Thoracic aorta endothelial cell (primary cell): ENCODE measurements around the gene ORC2.

DNA sequence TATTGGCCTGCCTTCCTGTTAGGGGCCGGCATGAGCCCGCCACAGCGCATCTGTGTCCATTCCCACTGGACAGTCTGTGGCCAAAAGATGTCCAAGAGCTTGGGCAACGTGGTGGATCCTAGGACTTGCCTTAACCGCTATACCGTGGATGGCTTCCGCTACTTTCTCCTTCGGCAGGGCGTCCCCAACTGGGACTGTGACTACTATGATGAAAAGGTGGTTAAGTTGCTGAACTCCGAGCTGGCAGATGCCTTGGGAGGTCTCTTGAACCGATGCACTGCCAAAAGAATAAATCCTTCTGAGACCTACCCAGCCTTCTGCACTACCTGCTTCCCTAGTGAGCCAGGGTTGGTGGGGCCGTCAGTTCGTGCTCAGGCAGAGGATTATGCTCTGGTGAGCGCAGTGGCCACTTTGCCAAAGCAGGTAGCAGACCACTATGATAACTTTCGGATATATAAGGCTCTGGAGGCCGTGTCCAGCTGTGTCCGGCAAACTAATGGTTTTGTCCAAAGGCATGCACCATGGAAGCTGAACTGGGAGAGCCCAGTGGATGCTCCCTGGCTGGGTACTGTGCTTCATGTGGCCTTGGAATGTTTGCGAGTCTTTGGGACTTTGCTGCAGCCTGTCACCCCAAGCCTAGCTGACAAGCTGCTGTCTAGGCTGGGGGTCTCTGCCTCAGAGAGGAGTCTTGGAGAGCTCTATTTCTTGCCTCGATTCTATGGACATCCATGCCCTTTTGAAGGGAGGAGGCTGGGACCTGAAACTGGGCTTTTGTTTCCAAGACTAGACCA, 1.4 kb downstream of the MARS2 start:
- CAGE, long polyA plus RNA = no peak

GRCh38 chr2:197893792-197894233, 89.4 kb downstream of the PLCL1 start:
- CAGE, long polyA plus RNA = no peak

GRCh38 chr2:199418863-199419510, 38.8 kb downstream of the SATB2 start:
- CAGE, long polyA plus RNA = no peak

DNA sequence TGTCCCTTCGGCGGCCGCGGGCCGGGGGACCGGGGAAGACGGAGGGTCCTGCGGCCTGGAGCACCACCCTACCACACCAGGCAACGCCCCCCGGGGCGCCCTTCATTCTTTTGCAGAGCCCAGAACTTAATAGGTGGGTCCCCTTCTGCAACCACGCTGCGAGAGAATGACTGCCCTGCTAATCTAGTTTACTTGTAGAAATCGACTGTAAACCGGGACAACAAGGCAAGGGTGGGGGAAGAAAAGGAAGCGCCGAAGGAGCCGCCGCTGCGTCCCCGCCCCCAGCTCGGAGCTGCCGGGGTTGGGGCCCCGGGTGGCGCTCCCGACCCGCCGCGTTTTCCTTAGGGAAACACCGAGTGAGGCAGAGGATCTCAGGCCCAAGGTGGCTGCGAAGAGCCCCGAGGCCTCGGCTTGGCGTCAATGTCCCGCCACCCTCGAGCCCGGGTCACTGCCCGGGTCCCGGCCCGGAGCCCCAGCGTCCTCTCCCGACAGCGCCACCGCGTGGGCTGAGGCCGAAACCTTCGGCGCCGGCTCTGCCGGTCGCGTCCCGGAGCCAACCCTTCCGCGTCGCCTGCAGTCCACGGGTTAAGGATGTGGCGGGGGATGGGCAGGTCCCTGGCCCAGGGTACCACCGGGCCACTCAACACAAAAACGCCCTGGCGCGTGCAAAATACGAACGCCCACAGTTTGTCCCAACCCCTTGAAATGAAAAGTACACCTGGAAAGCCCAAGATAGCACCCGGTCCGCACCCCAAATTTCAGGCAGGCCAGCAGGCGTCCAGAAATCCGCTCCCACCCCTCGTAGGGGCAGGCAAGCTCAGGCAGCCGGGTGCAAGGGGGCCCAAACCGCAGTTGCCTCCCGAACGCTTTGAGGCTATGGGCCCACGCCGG, 5.6 kb upstream of the SATB2 start:
- CAGE, long polyA plus RNA = no peak

DNA sequence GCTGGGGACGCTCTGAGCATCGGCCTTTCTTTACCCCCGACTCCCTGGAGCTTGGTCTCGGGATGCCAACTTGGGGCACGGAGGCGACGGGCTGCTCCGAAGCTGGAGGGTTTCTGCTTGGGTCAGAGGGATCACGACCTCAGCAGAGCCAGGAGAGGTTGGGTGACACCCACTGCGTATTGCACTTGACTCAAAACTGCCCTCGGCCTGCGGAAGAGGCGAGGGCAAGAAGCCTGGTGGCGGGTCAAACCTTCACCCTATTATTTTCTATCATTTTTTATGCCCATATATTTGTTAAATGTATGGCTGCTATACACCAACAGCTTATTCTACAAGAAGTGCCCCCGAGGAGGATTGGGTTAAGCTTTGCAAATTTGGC, 12.5 kb upstream of the SATB2 start:
- CAGE, long polyA plus RNA = no peak

GRCh38 chr2:199955906-199956362, 552 bp downstream of the MAIP1 start:
- CAGE, long polyA plus RNA = no peak

DNA sequence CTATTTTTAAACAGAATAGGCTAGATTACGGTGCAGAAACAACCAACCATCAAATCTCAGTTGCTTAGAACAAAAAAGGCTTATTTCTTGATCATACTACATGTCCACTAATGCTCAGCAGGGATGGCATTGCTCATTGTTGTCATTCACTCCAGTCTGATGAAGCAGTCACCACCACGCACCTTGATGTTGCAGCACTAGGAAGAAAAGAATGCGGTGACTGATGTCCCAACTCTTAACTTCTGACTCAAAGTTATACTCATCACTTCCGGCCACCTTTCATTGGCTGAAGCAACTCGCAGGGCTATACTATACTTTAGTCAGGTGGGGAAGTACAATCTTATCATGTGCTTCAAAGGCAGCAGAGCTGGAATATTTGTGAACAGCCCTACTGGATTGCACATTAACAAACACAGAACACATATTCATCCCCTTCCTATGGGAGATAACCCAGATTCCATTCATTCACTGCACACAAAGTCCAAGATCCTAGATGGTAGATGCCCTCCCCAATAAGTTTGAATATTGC, 3.6 kb upstream of the SPATS2L start:
- CAGE, long polyA plus RNA = no peak

DNA sequence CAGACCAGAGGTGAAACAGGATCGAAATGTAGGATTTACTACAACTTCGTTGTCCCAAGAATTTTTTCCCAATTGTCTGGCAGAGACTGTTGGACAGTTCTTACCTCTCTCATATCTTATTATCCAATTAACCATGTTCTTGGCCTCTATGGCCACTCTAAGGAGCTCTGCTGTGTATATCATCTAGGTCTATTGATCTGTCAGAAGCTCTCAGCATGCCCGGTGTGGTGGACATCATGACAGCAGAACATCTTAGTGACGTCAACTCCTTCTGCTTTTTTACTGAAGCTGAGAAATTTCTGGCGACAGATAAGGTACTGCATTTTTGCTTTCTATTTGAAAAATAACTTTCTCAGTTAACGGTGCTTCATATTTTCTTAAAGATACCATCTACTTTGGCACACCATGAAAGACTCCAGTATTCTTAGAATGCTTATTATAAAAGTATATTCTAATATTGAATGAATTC, 35.2 kb downstream of the AOX1 start:
- CAGE, long polyA plus RNA = no peak

- CAGE, long polyA plus RNA = no peak
Measured at GRCh38 chr2:200705268-200705831, 106.4 kb upstream of the BZW1 start.

DNA sequence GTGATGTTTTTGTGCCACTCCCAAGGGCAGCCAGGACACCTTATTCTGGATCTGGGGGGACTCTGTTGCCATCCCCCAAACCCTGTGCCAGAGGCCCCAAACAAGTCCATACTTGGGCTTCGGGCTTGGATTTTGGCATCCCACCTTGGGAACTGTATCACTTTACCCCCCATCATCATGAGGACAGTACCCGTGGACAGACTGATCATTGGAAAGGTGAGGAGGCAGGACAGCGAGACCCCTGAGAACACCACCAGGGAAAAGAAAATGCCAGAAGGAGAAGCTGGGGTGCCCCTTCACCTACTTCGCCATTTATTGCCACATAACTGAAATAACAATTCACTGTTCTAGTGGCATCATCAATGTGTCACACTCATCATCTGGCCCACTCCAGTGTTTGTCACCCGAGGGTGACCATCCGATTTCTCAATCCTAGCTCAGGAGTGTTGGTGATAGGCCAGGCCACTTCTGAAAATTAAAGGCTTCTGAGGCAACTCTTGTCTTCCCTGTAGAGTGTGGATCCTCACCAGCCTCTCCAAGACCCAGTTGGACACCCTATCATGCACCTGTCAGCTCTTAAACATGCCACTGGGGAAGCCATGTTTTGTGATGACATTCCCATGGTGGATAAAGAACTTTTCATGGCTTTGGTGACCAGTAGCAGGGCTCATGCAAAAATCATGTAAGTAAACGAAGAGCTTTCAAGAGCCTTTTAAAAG, 63.0 kb upstream of the BZW1 start:
- CAGE, long polyA plus RNA = no peak

DNA sequence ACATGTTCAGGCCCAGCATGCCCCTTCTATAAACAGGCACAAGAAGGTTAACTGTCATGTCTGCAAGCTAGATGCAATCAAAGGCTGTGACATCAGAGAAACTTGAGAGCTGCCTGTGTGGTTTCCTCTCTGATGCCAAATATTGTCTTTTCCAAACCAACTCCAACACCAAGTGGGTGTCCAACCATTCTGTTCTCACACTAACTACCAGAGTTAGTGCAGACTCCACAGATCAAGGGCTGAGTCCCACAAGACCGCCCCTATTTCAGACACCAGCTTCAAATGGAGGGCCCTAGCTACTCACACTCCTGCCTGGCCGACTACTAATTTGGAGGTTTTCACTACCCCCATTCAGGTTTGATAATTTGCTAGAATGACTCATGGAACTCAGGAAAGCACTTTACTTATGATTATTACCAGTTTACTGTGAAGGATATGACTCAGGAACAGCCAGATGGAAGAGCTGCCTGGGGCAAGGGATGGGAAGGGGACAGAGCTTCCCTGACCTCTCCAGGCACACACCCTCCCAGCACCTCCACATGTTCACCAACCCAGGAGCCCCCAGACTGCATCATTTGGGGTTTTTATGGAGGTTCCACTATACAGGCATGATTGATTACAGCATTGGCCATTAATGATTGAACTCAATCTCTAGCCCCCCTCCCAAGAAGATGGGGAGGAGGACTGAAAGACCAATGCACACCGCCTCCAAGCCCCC, 46.2 kb upstream of the BZW1 start:
- CAGE, long polyA plus RNA = no peak

- CAGE, long polyA plus RNA = no peak
Measured at GRCh38 chr2:200786750-200787268, 24.9 kb upstream of the BZW1 start.

DNA sequence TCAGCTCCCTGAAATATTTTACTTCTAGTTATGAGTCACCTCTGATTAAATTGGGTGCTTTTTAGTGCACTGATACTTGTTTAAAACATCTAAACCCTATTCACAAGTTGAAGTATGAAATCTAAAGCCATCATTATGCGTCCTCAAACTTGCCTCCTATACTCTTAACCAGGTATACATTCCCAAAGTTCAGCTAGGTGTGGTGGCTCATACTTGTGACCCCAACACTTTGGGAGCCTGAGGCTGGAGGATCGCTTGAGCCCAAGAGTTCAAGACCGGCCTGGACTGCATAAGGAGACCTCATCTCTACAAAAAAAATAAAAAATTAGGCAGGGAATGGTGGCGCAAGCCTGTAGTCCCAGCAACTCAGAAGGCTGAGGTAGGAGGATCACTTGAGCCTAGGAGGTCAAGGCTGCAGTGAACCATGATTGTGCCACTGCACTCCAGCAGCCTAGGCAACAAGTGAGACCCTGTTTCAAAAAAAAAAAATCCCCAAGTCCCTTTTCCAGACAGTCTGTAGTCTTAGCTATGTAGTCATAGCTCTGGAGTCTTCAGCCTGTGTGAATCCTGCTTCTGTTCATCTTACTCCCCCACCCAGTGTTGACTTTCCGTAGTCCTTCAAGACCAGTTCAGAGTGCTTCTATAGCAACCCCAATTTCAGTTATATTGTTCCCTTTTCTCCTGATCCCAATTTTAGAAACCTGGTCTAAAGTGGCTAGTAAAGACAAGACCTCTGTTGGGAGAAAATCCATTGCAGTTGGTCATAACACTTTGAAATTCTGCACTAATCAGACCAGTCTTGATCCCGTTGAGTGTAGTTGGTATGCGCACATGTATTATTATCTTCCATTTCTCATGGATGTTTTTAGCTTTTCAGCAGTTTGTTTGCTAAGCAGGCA, 8.7 kb downstream of the BZW1 start:
- CAGE, long polyA plus RNA = no peak

DNA sequence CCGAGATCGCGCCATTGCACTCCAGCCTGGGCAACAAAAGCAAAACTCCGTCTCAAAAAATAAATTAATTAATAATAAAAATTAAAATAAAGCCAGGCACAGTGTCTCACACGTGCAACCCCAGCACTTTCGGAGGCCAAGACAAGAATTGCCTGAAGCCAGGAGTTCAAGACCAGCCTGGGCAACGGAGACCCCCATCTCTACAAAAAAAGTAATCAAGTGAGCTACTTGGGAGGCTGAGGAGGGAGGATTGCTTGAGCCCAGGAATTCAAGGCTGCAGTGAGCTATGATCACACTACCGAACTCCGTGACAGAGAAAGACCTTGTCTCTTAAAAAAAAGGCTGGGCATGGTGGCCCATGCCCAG, 18.9 kb downstream of the BZW1 start:
- CAGE, long polyA plus RNA = no peak

GRCh38 chr2:200851917-200852739, 12.3 kb downstream of the CLK1 start:
- CAGE, long polyA plus RNA = no peak

DNA sequence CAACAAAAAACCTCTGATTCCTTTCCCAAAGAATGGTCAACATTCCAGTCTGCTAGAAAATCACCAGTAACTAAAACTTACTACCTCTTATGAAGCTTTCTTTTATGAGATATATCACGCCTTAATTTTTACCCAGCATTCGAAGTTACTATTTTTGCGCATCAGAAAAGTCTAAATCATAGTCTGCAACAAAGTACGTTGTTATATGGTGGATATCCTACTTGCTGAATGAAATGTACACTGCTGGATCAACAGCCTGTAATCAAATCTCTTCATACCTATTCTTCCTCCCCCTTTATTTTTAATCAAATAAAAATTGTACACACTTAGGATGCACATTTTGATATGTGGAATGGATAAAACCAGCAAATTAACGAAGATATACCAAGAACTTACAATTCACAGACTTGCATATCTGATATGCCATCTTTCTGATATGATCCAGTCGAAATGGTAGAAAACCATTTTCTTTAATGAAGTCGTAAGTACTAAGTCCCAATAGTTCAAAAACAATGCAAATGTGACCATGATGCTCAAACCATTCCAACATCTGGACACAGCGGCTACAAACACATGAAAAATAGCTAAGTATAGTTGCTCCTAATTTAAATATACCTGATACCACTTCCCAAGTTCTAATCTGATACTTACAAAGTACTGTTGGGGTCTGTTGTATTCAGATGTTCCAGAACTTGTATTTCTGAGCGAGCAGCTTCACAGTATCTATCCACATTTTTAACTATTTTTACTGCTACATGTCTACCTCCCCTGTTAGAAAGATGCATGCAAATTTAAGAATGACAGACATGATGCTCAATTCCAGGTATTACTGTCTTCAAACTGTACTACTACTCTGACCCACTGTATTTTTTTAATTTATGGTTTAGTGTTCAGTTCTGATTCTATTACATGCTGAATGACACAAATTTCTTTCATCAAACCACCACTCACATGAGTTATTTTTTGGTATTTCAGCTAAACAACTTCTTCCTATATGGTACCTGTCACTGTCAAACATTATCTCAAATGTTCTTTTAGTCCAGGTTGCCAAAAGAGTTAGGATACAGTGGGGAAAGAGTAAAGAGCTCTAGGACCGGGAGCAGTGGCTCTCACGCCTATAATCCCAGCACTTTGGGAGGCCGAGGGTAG, 6.8 kb downstream of the CLK1 start:
- CAGE, long polyA plus RNA = no peak

DNA sequence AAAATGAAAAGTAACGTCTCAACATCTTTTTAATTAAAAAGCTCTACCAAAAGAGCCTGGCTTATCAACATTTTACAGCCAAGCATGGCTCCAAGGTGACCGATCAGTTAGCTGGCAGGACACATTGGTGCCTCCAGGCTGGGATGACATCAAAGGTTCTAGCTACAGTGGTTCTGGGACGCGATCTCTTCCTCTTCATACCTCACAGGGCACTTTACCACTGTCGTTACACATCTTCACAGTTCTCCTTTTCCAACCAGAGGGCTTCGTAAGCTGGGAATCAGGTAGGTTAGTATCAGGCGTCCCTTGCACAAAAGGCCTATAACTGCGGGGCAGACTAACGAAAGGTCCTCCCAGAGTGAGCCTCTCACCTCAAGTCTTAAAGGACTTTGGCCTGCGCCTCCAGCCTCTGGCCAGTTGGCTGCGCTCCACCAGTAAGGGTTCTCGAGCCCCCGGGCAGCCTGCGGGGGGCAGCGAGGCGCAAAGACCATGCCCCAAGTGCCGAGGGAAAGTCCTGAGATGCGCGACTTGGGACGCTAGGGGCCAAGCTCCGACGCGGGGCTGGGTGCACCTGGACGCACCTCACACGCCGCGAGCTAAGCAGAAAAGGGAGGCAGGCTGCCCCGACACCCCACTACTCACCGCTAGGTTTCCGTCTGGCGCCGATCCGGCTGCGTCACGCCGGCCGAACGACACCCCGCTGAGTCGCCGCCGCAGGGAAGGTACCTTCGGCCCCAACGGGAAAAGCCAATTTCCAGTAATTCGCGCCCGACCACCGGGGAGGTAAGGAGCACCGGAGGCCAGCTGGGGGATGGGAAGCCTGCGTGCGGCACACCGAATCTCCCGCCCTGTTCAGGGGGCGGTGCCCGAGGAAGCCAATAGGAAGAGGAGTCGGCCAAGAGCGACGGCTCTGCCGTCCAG, at the start of gene ORC2:
ORC2 (minus strand) TSS at position 813 of the 921 bp plus-strand sequence.
- CAGE, long polyA plus RNA = no peak

DNA sequence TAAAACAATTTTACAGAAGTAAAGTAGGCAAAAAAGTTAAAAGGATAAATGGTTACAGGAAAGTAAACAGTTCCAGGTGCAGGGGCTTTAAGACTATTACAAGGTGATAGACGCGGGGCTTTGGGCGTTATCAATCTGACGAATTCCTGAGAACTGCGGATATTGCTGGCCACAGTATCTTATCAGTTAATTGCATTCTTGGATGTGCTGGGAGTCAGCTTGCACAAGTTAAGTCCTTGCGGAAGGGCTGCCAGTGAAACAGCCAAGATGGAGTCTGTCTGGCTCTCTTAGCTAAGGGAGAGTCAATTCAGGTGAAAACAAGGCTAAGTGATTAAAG, 10.2 kb downstream of the CFLAR start:
- CAGE, long polyA plus RNA = no peak

DNA sequence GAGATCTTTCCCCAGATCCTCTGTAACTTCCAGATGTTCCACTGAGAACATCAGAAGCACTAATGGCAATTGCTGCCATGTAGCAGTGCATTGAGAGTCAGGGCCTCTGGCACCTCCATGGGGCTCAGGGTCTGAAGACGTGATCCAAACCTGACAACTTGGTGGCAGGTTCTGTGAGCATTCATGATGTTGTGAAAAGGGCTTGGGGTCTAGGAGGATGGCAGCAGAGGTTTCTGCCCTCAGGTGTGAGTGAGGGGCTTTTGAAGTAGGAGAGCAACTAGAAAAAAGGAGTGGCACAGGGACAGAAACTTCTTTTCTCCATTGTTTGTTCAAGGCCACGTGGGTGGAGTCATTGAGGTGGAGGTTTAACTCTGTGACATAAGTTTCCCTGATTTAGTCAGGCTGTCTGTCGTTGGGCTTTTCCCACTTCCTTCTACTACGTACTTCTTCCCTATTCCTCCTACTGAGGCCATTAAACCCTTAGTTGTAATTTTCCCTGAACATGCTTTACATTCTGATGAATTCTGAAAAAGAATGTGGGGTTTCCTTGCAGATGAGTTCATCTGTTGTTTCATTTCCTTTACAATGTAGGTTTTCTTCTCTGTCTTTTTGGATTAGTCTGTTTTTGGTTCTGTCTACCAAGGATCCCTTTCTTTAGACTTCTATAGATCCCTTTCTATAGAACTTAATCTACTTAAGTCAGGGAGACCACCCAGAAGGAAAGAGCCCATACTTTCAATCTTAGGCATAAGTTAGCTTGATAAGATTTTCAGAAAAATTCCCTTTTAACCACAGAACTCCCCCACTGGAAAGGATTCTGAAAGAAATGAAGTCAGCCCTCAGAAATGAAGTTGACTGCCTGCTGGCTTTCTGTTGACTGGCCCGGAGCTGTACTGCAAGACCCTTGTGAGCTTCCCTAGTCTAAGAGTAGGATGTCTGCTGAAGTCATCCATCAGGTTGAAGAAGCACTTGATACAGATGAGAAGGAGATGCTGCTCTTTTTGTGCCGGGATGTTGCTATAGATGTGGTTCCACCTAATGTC, 13.3 kb downstream of the CFLAR start:
- CAGE, long polyA plus RNA = no peak

DNA sequence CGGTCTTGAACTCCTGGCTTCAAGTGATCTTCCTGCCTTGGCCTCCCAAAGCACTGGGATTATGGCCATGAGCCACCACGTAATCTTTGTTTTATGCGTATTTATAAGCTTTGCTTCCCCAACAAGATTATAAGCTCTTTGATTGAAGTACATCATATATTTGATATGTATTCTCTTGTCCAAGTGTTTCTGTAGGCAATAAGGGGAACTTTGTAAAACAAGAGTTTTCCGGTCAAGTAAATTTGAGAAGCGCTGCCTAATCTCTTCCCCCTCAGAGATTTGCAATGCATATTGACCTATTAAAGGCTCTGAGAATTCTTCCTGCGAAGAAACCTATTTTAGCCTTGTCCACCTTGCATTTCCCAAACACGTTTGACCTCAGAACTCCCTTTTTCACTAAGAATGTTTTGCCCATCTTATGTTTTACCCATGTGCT, 27.0 kb upstream of the CASP10 start:
- CAGE, long polyA plus RNA = no peak